ENCODE data around the gene BACH1.

GRCh38 chr21:19345175-19345517 lies 941.6 kb upstream of the TMPRSS15 start:
- PRO-cap, 8 experiments: peak in 2 of 8 experiments; most common plus-strand start chr21:19345244 (in 2)

GRCh38 chr21:22342855-22343273 lies 1344.7 kb downstream of the NCAM2 start:
- PRO-cap, 8 experiments: no peak in any of the 8 experiments

GRCh38 chr21:24811064-24811529 lies 796.2 kb downstream of the MRPL39 start:
- PRO-cap, 8 experiments: no peak in any of the 8 experiments

GRCh38 chr21:25638807-25639205 lies 252 bp upstream of the JAM2 start:
- PRO-cap, 8 experiments: no peak in any of the 8 experiments

DNA sequence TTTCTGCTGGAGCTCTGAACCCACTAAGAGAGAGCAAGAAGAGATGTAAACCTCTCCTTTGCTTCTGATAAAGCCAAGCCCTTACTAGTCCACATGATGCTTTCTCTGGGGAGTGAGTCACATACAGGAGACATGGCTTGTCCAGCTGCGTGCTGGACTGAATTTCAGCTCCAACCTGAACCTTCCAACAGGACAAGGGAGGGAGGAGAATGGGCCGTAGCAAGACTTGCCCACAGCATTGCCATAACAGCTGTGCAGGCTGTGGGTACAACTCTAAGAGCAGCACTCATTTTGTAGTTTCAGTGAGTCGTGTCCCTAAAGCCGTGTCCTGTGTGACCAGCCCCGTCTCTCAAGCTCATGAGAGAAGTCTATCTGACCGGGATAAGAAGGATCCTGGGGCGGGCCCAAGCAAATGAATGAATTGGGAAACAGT lies 195.1 kb downstream of the GABPA start:
- PRO-cap, 8 experiments: no peak in any of the 8 experiments

- PRO-cap, 8 experiments: no peak in any of the 8 experiments
Measured at GRCh38 chr21:26021687-26022132, 148.9 kb downstream of the APP start.

DNA sequence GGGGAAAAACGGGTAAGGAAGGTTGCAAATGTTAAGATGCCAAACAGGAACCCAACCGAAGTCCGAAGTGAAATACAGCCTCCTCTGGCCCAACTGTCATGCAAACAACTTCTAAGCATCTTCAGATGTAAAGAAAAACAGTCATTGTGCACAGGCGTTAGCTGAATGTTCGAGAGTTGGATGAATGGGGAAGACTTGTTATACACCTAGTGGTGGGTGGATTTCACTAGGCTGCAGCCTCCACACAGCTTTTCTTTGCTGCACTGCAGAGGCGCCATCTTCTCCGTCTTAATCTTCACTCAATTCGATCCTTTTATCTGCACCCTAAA lies 1.6 kb downstream of the APP start:
- PRO-cap, 8 experiments: no peak in any of the 8 experiments

- PRO-cap, 8 experiments: peak in 6 of 8 experiments; most common plus-strand start chr21:26169785 (in 5); most common minus-strand start chr21:26169707 (in 2)
Measured at GRCh38 chr21:26169341-26170441, 879 bp downstream of the APP start.

DNA sequence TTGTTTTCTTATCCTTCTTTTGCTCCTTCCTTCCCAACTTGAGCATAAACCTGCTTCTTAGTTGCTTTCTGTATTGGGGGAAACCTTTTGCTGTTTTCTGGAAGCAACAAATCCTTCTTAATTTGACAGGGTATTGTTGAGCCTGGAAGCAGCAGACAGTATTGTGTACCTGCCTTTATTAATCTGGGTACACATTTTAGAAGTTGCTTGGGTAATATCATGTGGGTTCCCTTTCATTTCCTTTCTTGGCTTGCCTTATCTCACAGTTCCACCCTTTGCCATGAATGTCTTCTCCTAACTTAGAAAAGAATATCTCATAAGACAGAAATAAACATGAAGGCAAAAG lies 42.0 kb downstream of the ADAMTS1 start:
- PRO-cap, 8 experiments: no peak in any of the 8 experiments

DNA sequence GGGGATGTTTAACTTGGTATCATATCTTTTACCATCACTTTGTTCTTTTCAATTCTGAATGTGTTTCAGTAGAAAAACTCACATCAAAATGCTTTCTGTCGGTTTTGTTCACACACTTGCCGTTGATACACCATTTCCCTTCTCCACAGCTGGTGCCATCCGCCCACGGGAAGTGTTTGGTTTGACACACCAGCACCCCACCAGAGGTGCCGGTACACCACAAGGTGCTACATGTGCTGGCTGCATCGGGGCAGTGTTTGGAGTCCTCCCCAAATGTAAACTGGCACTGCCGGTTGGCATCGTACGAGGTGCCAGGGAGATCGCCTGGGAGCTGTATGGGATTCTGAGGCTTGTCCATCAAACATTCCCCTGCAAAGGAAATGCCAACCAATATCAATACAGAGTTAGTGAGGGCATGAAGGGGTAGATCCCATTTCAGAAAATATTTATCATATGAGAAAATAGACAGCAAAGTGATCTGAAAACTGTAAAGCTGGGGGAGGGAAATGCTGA lies 5.0 kb downstream of the ADAMTS1 start:
- PRO-cap, 8 experiments: no peak in any of the 8 experiments

DNA sequence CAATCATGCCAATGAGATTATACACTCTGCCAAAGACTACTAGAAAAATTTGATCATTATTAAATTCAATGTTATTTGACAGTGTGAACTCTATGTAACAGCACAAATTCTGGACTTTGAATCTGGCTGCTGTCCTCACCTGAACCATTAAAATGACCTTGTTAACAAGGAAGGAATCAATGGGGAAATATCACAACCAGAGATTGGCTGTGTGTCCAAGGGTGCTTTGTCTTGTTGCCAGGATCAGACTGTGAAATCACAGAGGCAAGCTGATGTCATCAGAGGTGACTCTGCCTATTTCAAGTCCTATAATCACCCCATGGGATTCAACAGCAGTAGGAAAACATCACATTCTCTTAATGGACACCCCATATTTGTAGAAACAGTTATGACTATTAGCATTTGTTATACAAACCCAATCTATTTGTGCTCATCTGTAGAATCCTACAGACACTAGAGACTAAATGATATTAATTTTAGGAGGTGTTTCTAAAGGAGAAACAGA lies 46.8 kb downstream of the ADAMTS5 start:
- PRO-cap, 8 experiments: no peak in any of the 8 experiments

DNA sequence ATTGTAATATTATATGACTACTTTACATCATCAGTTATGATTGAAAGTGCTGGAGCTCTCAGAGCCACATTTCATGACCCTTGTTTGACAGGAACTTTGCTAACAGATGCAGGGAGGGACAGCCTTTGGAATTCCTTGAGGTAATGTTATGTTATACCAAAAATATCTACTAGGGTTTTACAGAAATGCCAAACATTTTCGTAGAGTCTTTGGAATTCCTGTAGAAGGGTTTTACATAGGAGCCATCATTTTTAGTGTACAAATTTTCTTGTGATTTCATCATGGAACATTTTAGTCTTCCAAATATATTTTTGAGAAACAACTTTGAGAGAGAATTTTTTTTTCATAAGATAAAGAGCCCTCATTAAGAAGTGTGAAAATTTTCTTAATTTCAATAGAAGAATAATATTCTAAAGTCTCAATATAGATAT lies 57.5 kb upstream of the ADAMTS5 start:
- PRO-cap, 8 experiments: no peak in any of the 8 experiments

- PRO-cap, 8 experiments: no peak in any of the 8 experiments
Measured at GRCh38 chr21:27448415-27448769, 481.5 kb upstream of the ADAMTS5 start.

DNA sequence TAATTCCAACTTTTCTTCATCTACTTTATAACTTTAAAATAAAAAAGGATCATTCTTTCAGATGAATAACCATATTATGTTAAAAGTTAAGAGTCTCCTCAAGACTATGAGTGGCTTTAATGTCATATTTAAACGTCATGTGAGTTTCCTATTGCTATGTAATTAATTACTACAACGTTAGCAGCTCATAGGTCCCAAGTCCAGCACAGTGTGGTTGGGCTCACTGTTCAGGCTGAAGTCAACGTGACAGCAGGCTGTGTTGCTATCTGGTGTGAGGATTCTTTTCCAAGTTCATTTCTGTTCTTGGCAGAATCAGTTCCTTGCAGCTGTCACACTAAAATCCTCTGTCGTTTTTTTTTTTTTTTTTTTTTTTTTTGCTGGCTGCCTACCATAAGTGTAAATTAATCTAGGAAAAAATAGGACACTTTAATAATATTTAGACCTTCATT lies 785.9 kb downstream of the N6AMT1 start:
- PRO-cap, 8 experiments: no peak in any of the 8 experiments

DNA sequence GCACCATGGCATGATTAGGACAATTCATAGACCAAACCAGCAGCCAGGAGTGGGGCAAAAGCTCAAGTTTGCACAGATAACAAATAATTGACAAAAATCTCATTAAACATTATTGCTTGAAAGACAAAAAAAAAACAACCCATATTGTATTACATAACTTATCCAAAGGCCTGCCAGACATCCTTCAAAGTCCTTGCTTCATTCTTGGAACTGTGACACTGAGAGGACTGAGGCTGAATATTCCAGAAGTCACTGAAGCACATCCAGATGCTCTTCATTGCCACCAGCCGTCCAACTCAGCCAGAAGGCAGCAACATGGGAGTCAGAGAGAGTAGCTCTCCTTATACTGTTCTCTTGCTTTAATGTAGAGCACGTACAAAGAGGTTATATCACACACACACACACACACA lies 647.6 kb downstream of the N6AMT1 start:
- PRO-cap, 8 experiments: no peak in any of the 8 experiments

DNA sequence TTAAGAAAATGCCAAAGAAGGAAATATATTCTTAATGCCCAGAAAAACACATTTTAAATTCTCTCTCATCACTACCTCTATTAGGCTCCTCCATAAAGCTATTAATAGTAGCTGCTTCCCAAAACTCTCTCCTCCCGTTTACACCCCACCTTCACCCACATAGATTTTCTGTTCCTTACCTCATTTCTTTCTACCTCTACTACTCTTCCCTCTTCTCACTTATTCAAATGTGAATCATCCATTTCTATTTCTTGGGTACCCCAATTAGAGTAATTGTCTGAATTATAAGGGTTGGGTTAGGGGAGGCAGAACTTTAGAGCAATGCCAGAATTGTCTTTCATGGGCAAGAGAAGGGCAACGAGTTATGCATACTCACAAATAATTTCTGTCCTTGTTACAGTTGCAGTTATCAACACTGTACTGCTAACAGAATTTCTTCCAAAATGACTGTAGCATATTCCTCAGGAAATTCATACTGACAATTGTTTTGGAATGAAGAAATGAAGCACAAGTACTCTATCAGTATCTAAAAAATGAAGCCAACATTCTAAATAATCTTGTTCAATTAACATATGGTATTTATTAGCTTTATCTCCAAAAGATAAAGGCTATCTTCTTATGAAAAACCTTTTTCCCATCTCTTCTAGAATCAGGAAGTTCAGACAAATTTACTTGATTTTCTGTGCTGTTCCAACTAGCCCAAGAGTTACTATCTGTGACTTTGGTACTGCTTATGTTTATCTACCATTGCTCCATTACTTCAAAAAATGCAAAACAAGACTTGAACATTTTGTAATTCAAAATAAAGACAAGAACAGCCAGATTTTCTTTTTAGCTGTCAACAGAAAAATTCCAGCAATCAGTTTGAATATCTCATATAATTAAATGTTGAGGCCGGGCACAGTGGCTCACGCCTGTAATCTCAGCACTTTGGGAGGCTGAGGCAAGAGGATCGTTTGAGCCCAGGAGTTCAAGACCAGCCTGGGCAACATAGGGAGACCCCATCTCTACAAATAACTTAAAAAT lies 81.3 kb downstream of the N6AMT1 start:
- PRO-cap, 8 experiments: no peak in any of the 8 experiments

DNA sequence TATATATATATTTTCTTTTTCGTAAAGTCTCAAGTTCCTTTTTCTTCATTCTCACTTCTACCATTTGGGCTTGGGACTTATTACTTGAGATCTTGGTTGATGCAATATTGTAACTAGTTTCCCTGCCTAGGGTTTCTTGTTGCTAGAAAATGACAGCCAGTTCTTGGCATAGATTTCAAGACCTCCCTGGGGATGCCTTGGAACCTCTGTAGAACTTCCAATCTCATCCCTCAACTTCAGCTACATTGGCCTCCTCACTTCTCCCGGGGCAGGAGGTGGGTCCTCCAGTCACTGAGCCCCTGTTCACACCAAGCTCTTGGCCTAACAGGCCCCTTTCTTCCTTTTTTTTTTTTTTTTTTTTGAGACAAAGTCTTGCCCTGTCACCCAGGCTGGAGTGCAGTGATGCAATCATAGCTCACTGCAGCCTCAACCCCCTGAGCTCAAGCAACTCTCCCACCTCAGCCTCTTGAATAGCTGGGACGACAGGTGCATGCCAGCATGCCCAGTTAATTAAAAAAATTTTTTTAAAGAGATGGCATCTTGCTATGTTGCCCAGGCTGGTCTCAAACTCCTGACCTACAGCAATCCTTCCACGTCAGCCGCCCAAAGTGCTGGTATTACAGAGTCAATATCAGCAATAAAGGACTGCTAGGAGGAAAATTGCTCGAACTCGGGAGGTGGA lies 33.0 kb downstream of the MAP3K7CL start:
- PRO-cap, 8 experiments: peak in 2 of 8 experiments; most common plus-strand start position 456 of the sequence (in 1); most common minus-strand start position 297 of the sequence (in 1)

GRCh38 chr21:29298170-29298985 lies at the start of gene BACH1:
TSS of gene BACH1 (plus strand) at chr21:29298922.
- PRO-cap, 8 experiments: peak in 8 of 8 experiments; most common plus-strand start chr21:29298922 (in 4); most common minus-strand start chr21:29298716 (in 5)

DNA sequence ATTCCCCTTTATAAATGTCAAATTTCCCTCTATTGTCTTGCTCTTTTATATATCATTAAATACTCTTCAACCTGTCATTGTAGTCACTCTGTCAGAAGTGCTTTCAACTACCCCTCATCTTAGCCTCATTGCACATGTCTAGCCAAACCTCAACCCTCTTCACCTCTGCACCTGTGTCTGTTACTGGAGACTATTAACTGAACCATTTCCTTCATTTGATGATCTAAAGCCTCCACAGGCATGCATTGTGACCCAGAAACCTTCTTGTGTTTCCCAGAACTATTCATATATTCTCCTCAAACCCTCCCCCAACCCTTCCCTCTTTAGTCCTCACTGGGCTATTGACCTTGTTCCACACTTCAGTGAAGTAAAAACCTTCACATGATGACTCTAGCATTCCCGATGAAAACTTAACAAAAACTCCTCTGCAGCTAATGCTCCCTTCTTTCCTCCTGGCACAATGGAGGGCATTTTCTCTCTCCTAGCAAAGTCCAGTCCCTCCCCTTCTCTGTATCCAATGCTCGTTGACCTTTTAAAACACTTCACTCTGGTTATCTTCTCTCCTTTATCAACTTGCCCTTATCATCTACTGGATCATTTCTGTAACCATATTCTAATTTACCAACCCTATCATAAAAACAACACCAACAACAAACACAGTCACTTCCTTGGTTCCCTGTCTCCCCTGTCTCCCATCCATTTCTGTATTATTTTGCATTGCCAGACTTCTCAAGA lies 86.1 kb downstream of the BACH1 start:
- PRO-cap, 8 experiments: peak in 5 of 8 experiments; most common minus-strand start position 155 of the sequence (in 5)

GRCh38 chr21:29484656-29484855 lies 185.8 kb downstream of the BACH1 start:
- PRO-cap, 8 experiments: peak in 4 of 8 experiments; most common minus-strand start chr21:29484750 (in 4)

Data from peripheral blood mononuclear cell (primary cell).